Vagina (tissue), 1 donor: ENCODE results near the gene PDCD5.

DNA sequence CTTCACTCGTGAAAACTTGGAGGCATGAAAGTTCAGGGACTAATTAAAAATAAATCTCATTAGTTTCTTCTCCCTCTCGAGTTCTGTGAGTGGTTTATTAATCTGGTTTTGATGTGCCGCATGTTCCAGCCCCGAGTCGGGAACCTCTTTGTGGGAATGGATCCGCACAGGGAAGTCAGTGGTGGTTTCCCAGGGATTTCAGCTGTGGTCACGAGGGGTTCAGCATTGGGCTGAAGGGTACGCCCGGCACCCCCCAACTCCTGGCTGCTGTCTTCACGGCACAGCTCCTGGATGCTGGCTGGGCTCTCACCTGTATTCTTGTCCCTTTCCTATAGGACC is 167.7 kb downstream of the ZNF536 start:
- PRO-cap, result no peak
- RAMPAGE, long total RNA, result no peak

GRCh38 chr19:31220502-31220802 is 128.8 kb downstream of the TSHZ3 start:
- PRO-cap, result no peak
- RAMPAGE, long total RNA, result no peak

DNA sequence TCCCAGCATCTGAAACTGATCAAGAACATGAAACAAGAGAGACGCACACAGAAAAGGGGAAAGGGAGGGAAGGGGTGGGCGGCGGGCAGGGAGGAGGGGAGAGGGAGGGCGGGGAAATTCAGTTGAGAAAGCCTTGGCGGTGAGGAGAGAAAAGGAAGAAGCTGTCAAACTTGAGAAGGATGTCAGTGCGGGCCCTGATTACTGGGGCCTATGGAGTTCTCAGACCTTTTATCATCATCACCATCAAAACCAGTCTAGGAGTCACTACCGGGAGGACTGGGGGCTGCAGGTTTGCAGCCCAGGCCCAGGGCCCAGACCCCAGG is 8.8 kb downstream of the TSHZ3 start:
- PRO-cap, result no peak
- RAMPAGE, long total RNA, result no peak

- PRO-cap, result bidirectional peak, plus-strand start at chr19:31350957, minus-strand start at chr19:31350827
- RAMPAGE, long total RNA, result no peak
Observed at GRCh38 chr19:31350559-31351230, 1.5 kb upstream of the TSHZ3 start.

- PRO-cap, result no peak
- RAMPAGE, long total RNA, result no peak
Observed at GRCh38 chr19:31859490-31859820, 486.0 kb upstream of the ZNF507 start.

- PRO-cap, result no peak
- RAMPAGE, long total RNA, result no peak
Observed at GRCh38 chr19:31968771-31969412, 376.5 kb upstream of the ZNF507 start.

DNA sequence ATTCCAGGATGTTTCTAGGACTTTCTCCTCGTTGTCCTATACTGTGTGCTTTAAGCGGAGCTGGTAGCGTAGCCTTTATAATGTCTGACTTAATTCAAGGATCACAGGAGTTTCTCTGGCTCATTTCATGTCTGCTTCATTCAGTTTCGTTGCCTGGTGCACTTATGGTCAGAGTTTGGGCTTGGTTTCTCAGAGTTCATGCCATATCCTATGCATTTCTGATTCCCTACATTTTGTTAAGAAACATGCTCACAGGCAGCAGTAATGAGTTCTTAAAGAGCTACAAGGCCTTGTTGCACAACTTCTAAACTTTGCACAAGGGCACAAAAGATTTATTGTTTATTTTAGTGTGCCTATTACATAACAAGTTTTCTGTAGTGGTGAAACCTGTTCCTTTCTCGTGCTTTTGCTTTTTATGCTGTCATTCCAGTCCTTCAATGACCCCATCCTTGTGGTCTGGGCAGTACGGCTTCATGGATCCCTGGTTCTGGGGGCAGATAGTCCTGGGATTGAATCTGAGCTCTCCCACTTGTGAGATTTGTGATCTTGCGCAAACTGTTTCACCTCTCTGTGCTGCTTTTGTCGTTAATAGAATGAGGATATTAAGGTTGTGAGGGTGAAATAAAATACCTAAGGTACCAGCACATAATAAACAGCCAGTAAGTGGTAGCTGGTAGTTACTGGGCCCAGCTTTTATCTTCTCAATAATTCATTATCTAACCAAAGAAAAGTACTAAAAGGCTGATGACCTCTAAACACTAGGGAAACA is 17.8 kb downstream of the ZNF507 start:
- PRO-cap, result no peak
- RAMPAGE, long total RNA, result no peak

GRCh38 chr19:32372640-32373466 is 27.4 kb downstream of the ZNF507 start:
- PRO-cap, result no peak
- RAMPAGE, long total RNA, result no peak

GRCh38 chr19:32580603-32581585 is at the start of gene PDCD5:
Gene PDCD5, plus strand, starts transcription at chr19:32581190.
- PRO-cap, result bidirectional peak, plus-strand start at chr19:32581190, minus-strand start at chr19:32581020
- RAMPAGE, long total RNA, result start-site peak on the plus strand at chr19:32581158-32581251, 1,999 reads

GRCh38 chr19:32587062-32587648 is 6.2 kb downstream of the PDCD5 start:
- PRO-cap, result no peak
- RAMPAGE, long total RNA, result no peak

- PRO-cap, result no peak
- RAMPAGE, long total RNA, result no peak
Observed at GRCh38 chr19:33062549-33063231, 2.0 kb downstream of the RHPN2 start.

GRCh38 chr19:33292632-33293194 is 9.6 kb downstream of the CEBPA start:
- PRO-cap, result unidirectional peak, plus-strand start at chr19:33292822
- RAMPAGE, long total RNA, result no peak

DNA sequence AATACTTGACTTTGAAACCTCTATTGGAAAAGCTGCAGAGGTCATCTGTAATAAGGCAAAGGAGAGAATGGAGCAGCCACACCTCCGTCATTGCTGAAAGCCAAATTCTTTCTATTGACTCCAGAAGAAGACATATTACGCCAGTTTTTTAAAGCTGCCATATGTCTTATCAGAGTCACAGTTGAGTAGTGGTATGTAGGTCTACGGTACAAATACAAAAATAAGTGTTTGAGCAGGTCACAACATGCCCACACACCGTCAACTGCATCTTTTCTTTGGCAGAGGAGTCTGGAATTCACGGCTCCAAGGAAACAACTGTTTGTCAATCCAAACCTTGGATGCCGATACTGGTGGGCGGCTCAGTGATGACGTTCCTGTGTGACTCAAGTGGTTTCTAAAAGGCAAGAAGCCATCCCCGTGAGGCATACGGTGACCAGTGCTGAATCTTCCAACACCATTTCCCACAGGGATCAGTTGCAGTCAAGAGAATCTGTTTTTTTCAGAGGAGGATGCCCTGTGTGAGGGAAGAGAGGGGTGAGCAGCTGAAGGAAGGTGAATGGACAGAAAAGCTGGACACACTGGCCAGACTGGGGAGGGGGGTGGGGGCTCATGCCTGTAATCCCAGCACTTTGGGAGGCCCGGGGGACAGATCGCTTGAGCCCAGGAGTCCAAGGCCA is 23.0 kb upstream of the CEBPG start:
- PRO-cap, result no peak
- RAMPAGE, long total RNA, result no peak

DNA sequence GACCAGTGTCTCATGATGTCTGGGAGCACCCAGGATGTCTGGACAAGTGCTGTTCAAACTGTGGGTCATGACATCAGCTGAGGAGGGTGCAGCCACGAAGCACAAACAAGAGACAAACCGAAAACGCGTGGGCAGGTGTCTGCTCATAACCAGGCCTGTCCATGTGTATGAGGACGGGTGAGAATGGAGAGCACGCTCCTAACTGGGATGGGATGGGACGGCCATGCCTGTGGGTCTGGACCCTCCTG is 32.6 kb downstream of the CEBPG start:
- PRO-cap, result no peak
- RAMPAGE, long total RNA, result no peak

- PRO-cap, result no peak
- RAMPAGE, long total RNA, result no peak
Observed at GRCh38 chr19:33580208-33581003, 41.3 kb upstream of the CHST8 start.

DNA sequence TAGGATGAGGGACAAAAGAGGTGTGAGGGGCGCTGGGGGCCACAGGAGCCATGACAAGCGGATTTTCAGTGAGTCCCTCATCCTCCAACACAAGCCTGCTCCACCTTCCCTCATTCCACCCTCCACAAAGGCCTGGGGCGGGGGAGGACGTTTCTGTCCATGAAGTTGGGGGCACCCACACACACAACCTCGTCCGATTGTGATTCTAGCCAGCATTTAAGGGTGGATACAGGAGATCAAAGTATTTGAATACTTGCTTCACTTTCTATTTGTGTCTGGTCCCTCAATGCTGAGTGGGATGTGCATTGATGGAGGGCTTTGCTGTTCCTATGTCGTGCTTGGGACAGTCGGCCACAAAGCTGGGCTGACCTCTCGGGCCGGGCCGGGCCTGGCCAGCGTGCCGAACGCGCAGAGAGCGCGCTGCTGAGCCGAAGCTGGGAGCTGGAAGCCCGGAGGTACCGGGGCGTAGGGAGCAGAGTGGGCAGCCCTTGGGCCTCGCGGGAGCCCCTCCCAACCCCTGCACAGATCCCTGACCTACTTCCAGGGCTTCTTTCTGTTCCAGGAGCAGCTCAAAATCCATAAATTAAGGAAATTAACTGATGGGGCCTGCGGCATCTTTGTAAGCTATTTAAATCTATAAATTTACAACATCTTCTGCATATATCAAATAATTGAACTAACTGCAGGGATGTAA is 2.0 kb upstream of the KCTD15 start:
- PRO-cap, result no peak
- RAMPAGE, long total RNA, result no peak

- PRO-cap, result no peak
- RAMPAGE, long total RNA, result no peak
Observed at GRCh38 chr19:33878915-33879270, 82.2 kb downstream of the KCTD15 start.

- PRO-cap, result bidirectional peak, plus-strand start at chr19:33906155, minus-strand start at chr19:33906061
- RAMPAGE, long total RNA, result no peak
Observed at GRCh38 chr19:33905875-33906717, 109.4 kb downstream of the KCTD15 start.

GRCh38 chr19:34172301-34172433 is 137 bp upstream of the LSM14A start:
- PRO-cap, result bidirectional peak, plus-strand start at chr19:34172504, minus-strand start at chr19:34172365
- RAMPAGE, long total RNA, result no peak

GRCh38 chr19:34230813-34231896 is 23.2 kb upstream of the GARRE1 start:
- PRO-cap, result no peak
- RAMPAGE, long total RNA, result no peak